GM19240 (cell line): ENCODE measurements around a stretch of chr21.

GRCh38 chr21:34882424-34883428 is 166.4 kb downstream of the RUNX1 start:
- RRBS, result no CpG with 5 or more reads among the region's 9 CpGs

DNA sequence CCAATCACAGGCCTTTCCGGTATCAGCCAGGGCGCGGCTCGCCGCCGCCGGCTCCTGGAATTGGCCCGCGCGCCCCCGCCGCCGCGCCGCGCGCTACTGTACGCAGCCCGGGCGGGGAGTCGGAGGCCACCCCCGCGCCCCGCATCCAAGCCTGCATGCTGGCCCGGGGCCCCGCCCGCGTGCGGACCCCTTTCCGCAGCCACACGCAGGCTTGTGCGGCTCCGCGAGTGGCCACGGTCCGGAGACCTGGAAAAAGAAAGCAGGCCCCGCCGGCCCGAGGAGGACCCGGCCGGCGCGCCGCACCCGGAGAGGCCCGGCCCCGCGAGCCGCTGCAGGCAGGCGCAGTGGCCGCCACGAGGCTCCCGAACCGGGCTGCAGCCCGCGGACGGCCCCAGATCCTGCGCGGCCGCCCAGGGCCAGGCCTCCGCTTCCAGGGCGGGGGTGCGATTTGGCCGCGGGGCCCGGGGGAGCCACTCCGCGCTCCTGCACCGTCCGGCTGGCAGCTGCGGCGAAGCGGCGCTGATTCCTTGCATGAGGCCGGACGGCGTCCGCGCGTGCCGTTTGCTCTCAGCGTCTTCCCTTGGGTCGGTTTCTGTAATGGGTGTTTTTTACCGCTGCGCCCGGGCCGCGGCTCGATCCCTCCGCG is 160.2 kb downstream of the RUNX1 start:
- RRBS, result 2% methylated on average over 59 of the region's 91 CpGs

- RRBS, result no CpG with 5 or more reads among the region's 12 CpGs
Observed at GRCh38 chr21:35045376-35046098, 3.6 kb downstream of the RUNX1 start.

DNA sequence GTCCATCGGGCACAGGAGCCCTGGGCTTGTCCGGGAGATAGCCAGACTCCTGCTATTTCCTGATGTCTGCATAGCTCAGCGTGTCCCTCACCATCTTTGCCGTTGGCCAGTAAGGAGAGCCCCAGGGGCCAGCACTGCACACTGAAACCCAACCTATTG is 2.3 kb downstream of the RUNX1 start:
- RRBS, result no CpG with 5 or more reads among the region's 4 CpGs

GRCh38 chr21:35050402-35050873 is 1.3 kb upstream of the RUNX1 start:
- RRBS, result no CpG with 5 or more reads among the region's 8 CpGs

DNA sequence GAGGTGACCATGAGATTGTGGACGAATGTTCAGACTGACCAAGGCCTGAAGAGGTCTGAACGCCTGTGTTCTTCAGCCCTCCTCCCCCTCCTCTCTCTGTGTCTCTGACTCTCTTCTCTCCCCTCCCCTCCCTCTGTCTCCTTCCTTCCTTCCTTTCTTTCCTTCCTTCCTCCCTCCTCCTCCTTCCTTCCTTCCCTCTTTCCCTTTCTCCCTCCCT is 157.3 kb upstream of the RUNX1 start:
- RRBS, result no CpG with 5 or more reads among the region's 2 CpGs

GRCh38 chr21:35814946-35815360 is 245.4 kb downstream of the SETD4 start:
- RRBS, result no CpG with 5 or more reads among the region's 1 CpG

GRCh38 chr21:35905019-35906074 is 155.0 kb downstream of the SETD4 start:
- RRBS, result 71% methylated on average over 3 of the region's 17 CpGs

GRCh38 chr21:36072387-36072780 is 2.6 kb downstream of the CBR1 start:
- RRBS, result no CpG with 5 or more reads among the region's 11 CpGs

- RRBS, result no CpG with 5 or more reads among the region's 9 CpGs
Observed at GRCh38 chr21:36159428-36159986, 2.9 kb downstream of the DOP1B start.

- RRBS, result no CpG with 5 or more reads among the region's 6 CpGs
Observed at GRCh38 chr21:36164377-36164871, 7.8 kb downstream of the DOP1B start.

DNA sequence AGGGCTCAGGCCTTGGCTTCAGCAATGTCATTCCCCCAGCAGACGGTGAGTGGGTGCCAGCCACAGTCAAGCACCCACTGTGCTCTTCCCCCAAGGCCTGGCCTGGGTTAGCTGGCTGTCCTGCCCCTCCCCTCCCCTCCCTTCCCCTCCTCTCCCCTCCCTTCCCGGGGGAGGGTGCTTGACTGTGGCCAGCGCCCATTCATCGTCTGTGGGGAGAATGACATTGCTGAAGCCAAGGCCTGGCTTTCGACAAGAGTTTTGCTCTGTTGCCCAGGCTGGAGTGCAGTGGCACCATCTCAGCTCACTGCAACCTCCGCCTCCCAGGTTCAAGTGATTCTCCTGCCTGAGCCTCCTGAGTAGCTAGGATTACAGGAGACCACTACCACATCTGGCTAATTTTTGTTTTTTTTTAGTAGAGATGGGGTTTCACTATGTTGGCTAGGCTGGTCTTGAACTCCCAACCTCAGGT is 30.5 kb downstream of the DOP1B start:
- RRBS, result no CpG with 5 or more reads among the region's 6 CpGs

DNA sequence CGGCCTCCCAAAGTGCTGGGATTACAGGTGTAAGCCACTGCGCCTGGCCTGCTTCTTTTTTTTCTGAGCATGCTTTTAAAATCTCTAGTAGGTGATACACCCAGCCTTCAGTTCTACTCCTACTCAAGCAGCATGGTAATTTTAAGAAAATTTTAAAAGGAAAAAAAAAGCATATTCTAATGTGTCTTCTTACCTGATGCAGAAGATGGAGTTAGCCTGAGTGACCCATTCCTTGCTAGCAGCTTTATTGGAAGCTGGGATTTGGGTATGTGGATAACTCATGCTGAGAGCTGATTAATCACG is 31.2 kb downstream of the DOP1B start:
- RRBS, result no CpG with 5 or more reads among the region's 3 CpGs

DNA sequence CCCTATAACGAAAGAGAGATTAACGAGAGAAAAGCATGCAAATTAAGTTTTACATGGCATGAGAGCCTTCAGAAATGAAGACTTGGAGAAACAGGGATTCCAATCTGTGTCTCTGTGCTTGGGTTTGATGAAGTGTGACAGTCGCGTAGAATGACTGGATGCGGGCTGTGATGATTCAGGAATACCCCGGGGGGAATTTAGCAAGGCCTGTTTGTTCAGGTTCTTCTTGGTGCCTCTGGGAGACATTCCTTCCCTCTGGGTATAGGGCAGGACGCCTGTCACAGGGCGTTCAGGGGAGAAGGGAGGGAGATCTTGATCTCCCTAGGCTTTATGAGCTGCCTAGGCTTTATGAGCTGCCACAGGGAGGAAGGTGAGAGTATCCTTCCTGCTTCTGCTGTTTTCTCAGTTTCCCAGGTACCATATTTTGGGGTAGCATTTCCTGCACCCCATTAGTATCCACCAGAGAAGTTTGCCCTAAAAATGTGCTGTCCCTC is 36.6 kb downstream of the DOP1B start:
- RRBS, result no CpG with 5 or more reads among the region's 8 CpGs

DNA sequence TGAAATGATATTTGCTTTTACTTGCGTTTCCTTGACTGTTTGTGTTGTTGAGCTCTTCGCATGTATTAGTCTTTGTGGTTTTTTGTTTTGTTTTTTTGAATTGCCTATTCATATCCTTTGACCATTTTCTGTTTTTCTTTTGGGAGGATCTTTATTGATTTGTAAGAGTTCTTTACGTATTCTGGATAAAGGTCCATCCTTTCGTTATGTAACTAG is 1.2 kb downstream of the MORC3 start:
- RRBS, result no CpG with 5 or more reads among the region's 4 CpGs

DNA sequence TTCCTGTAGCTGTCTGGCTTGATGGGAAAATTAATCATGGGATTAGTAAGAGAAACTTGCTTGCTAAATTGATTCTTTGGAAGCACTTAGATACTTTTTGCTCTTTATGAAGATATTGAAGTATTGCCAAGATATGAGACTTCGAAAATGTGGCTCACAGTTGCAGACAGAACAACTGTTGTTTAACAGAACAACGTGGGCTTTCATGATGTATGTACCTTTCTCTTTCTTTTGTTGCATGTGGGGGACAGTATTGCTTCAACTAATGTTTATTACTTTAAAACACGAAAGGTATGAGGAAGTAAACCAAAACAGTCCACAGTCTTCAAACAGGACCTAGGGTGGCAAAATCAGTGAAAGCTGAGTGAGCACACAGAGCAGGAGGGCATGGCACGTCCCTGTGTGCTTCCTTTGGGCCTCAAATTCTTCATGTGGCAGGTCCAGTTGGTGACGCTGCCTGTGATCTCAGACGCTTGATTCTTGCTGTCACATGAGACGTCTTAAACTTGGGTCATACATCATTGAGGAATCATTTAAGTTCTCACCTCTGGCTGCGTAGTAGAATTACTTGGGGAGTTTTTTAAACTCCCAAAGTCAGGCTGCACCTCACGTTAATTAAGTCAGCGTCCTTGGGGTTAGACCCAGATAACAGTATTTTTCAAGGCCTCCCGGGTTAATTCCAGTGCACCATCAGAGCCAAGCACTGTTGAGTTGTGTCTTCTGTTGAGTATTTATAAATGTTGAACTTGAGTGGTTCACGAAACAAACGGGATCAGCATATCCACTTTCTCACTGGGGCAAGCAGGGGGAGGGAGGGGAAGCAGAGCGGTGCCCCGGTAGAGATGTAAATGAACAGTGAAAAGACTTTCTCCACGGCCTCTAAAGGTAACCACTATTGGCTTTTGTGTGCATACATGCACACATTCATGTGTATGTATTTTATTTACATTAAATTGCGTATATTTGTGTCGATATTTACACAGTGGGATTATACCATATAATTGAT is 7.6 kb upstream of the CHAF1B start:
- RRBS, result 57% methylated on average over 2 of the region's 18 CpGs

GRCh38 chr21:36710268-36711070 is 11.6 kb downstream of the SIM2 start:
- RRBS, result 12% methylated on average over 9 of the region's 36 CpGs

- RRBS, result no CpG with 5 or more reads among the region's 9 CpGs
Observed at GRCh38 chr21:36917363-36917865, 49.1 kb downstream of the HLCS start.

GRCh38 chr21:36980265-36981059 is 14.0 kb upstream of the HLCS start:
- RRBS, result 22% methylated on average over 17 of the region's 53 CpGs

DNA sequence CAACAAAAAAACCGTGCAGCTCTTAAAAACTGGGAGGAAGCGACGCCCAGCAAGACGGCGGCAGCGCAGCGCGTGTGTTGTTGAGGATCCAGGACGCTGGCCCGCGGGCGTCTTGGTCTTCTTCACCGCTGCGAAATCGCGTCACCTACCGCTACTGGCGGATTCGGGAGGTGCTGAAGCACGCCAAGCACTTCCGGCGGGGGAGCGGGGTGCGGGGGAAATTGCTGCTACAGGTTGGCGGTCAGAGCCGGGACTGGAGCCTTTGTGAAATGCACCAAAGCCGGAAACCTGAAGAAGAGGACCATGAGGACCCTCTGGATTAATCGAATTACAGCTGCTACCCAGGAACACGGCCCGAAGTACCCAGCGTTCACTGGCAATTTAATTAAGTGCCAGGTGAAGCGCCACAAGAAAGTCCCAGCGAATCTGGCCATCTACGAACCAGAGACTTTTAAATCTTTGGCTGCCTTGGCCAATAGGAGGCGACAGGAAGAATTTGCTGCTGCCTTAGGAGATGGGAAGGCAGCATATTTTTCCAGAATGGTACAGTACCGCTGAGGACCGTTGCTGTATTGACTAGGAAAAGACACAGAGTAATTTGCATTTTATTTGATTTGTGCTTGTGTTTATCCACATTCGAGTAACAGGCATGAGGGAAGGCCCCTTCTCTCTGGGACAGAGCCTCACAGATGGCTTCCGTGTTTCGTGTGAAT is 11.8 kb upstream of the RIPPLY3 start:
- RRBS, result 30% methylated on average over 6 of the region's 40 CpGs